A172 (cell line): ENCODE results near the genes GTSF1, OR6C70, OR6C4 and RAB5B.

DNA sequence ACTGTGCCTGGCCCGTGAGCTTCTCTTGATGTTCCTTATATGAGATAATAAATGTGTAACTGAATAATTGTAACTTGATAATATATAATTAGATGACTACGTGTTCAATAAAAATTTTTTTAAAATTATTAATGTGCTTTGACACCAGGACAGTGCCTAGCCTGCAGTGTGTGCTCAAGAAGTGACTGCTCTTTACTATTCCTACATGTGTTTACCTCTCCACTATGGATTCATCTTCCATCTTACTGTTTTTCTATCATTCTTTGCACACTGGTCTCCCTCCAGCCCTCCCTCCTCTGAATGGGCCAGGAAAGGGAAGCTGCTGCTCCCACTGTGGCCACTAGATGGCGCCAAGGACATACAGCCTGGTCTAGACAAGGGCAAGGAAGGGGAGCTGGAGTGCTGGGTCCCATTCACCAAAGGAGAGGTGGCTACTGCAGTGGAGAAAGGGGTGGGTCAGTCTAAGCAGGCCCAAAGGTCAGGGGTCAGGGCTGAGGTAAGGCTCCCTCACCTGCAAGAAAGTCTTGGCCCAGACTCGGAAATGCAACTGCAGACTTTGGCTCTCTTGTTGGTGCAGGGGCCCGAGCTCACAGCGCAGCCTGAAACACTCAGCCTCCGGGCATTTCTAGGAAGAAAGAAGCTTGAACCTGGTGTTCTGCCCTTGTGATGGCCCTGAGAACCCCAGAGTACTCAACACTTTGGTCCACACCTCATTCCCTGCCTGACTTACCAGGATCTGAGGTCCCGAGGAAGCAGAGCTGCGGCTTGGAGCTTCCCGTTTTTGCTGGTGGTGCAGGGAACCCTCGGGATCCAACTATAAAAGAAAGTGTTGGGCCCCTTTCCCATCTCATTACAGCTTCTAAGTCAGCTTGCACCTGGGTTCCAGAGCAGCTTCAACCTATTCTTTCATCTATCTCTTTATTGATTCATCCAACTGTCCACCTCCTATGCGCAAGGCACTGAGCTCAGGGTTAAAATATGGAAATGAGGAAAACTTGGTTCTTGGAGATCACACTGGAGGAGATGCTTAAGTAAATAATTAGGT lies 14.9 kb upstream of the ZNF385A start:
- RAMPAGE, long total RNA: no peak

GRCh38 chr12:54402714-54404068 lies 15.9 kb downstream of the ITGA5 start:
- RAMPAGE, long total RNA: no peak

GRCh38 chr12:54427903-54428709 lies 9.0 kb upstream of the ITGA5 start:
- RAMPAGE, long total RNA: no peak

DNA sequence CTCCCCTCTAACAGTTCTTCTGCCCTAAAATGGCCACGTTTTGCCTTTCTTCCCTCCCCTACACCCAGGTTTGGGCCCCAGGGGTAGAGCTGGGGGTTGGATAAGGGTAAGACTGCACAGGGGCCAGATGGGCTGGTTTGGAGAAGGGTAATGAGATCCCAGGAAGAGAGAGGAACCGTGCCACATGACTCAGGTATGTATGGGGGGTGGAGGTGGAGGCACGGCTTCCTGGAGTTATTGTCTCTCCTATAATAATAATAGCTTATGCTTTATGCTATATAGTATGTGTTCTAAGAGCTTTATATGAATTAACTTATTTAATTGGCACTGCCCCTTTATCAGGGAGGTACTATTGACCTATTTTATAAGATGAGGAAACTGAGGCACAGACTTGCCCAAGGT lies 10.2 kb upstream of the ITGA5 start:
- RAMPAGE, long total RNA: no peak

- RAMPAGE, long total RNA: no peak
Measured at GRCh38 chr12:54473463-54474035, at the start of gene GTSF1. GTSF1 (minus strand) TSS chr12:54473602.

DNA sequence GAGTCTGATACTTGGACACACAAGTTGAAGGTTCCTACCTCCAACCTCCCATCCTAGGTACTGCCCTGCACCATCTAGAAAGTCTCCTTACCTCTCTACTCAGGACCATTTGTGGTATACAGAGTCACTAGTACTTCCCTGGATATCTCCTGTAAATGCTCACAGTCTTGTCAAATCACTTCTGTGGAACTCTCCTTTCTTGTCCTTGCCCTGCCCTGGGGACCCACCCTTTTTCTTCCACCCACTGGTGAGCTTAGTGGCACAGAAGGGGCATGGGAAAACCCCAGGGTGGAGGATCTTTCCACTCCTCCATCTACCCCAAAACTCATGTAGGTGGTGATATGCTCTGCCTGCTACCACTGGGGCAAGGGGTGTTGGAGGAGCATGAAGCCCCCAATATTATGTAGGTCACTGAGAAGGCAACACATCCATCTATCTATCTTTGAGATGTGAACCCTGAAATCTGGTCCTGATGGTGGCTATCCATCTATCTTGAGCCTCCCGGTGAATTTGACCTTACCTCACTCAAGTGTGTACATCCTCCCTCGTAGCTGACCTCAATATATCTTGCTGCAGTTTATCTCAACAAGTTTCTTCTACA lies 988 bp downstream of the TESPA1 start:
- RAMPAGE, long total RNA: no peak

GRCh38 chr12:55166773-55167515 lies 40.7 kb downstream of the OR9K2 start:
- RAMPAGE, long total RNA: no peak

DNA sequence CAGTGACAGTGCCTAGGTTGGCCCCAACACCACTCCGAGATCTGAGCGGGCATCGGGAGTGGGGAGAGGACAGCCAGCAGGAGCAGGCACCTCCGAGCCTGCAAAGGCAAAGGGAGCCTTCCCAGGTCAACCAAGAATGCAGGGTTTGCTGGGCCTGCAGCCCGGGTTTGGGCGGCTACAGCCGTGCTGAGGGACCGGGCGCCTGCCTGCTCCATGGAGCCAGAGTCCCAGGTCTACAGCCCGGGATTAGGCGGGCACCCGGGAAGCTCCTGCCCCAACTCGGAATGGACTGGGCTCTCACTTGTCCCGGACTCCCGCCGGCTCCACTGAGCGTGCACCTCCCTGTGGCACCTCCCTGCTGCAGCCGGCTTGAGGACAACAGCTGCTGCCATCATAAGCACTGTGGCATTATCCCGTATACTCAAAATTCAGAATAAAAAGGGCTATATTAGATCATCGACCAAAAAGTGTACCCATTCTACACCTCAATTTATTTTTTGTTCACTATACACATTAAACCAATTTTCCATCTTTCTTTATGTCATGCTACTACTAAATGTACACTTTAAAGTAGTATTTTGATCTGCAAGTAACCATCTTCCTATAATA lies 7.8 kb upstream of the OR6C65 start:
- RAMPAGE, long total RNA: no peak

GRCh38 chr12:55469879-55470438 lies at the start of gene OR6C70:
OR6C70 (minus strand) TSS chr12:55470138.
- RAMPAGE, long total RNA: no peak

GRCh38 chr12:55549452-55549754 lies at the start of gene OR6C4:
OR6C4 (plus strand) TSS chr12:55549602.
- RAMPAGE, long total RNA: no peak

DNA sequence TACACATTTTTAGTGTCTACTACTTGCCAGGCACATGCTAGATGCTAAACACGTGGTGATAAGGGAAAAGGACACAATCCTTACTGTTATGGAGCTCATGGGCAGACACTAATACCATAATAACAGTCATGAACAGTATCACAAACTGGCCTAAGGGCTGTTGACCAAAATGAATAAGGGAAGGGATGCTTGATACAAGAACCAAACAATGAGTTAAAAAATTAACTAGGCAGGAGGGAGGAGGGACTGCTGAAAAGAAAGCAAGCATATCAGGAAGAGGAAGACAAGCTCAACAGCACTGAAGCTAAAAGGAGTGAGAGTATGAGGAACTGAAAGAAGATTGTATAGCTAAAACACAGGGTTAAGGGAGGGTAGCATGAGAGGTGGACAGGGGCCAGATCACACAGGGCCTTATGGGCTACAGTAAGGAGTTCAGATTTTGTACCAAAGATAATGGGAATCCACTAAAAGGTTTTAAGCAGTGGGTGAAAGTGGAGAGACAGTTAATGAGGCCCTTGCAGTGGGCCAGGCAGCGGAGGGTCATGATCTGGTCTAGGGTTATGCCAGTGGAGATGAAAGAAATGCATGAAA lies 7.9 kb upstream of the METTL7B start:
- RAMPAGE, long total RNA: no peak

DNA sequence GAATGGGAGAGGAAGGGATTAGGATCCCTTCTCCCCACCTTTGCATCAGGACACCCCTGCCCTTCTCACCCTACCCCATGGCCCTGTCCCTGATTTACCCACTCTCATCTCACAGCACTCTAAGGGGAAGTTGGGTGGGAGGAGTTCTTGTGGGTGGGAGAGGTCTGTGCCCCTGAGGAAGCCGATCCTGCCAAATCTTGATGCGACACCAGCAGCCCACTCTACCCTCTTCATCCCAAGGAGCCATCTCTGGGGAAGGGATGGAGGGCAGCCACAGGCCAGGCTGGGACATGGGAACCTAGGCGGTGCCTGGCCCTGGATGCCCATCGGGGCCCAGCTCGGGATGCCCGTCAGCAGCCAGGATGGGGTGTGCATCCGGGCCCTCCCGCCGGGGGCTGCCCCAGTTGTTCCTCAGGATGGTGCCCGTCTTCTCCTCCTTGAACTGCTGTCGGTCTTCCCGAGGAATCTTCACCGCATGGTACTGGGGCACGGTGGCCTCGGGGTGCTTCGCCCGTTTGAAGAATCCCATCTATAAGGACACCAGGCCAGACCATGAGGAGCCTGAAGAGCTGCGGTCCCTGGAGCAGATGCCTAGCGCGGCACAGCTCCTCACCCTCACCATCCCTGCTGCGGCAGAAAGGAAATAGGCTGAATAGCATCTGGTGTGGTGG lies 3.4 kb downstream of the METTL7B start:
- RAMPAGE, long total RNA: no peak

DNA sequence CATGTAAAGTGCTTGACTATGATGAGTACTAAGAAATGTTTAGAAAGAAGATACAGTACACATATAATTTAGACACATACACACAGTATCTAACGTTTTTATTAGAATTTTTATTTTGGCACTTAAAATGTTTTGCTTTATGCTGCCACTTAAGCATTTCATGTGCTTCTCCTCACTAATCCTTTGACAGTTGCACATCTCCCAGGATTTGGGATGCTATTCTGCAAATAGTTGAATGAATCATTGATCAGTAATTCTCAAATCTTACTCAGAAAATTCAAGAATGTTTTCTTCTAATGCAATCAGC lies 2.3 kb upstream of the BLOC1S1 start:
- RAMPAGE, long total RNA: no peak

- RAMPAGE, long total RNA: no peak
Measured at GRCh38 chr12:55749439-55750582, 6.9 kb downstream of the GDF11 start.

GRCh38 chr12:55931860-55932988 lies 1.3 kb downstream of the DGKA start:
- RAMPAGE, long total RNA: start-site peak on the plus strand at chr12:55932030-55932068, 28 and 38 reads in 2 replicates

DNA sequence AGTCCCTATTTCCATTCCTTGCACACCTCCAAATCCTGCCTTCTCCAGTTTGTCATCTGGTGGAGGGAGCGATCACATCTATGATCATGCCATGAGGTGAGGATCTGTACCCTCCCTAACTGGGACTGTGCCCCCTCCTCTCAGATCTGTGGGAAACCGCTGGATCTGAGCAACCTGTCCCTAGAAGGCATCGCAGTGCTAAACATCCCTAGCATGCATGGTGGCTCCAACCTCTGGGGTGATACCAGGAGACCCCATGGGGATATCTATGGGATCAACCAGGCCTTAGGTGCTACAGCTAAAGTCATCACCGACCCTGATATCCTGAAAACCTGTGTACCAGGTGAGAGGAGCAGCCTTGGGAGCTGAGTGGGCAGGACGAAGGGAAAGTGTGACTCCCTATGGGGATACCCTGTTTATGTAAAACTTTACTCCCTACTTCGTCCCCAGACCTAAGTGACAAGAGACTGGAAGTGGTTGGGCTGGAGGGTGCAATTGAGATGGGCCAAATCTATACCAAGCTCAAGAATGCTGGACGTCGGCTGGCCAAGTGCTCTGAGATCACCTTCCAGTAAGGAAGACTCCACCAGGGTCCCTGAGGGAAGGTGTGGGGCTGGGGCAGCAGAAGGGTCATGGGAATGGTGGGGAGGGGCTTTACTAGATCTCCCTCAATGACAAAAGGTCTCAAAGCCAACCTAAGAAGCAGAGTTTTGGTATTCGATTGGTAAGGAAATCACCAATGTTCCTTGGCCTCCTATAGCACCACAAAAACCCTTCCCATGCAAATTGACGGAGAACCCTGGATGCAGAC lies 13.0 kb downstream of the PMEL start:
- RAMPAGE, long total RNA: no peak

- RAMPAGE, long total RNA: no peak
Measured at GRCh38 chr12:55973891-55974750, at the start of gene RAB5B. RAB5B (plus strand) TSS chr12:55974078.

DNA sequence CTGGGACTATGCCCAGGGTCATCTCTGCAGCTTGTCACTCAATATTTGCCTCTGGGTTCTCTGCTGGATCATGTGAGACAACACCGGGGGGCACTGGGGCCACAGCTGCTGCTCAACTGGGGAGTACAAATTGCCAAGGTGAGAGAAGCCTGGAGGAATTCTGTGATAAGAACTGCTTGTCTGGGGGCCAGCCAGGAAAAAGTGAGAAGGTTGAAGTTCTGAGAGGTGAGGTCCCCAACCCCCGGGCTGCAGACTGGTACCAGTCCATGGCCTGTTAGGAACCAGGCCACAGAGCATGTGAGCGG lies 7.3 kb upstream of the PA2G4 start:
- RAMPAGE, long total RNA: no peak

GRCh38 chr12:56129082-56129791 lies 1.2 kb downstream of the ESYT1 start:
- RAMPAGE, long total RNA: no peak

DNA sequence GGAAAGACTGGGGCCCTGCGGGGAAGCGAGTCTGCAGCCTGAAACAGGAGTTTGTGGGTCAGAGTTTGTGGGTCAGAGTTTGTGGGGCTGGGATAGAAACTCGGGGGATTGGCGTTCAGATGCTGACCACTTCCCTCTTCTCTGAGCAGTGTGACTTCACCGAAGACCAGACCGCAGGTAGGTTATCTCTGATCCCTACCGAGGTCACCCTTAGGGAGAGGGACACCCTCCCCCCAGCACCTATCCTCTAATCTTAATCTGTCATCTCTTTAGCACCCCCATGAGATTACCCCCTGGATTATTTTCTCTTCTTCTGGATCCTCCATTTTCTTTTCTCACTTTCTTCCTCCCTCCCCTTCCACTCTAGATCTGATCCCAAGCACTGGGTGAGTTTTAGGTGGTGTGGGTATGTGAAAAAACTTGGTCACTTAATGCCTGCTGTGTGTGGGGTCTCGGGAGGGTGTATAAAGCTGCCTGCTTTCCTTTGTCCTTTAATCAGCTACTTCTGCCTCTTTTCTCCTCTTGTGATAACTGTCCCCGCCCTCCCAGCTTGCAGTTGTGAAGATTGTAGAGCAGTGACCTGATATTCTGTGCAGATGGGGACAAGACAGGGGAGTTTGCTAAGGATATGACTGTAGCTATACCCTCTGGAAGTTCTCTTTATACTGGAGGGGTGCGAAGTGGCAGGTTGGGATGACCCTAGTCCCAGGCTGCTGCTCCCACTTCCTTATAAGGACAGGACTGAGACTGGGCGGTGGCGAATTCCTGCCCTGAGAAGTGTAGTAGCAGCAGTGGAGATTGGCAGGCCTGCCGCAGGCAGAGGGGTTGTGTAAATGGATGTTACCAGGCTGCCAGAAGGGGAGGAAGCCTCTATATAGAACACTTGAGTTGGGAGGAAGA lies 626 bp downstream of the MYL6 start:
- RAMPAGE, long total RNA: no peak